Retinal pigment epithelial cell (primary cell): ENCODE measurements around the genes NELFCD, CTSZ and PHACTR3.

GRCh38 chr20:58905207-58905630, 14.0 kb downstream of the GNAS start:
- RRBS = no CpG with 5 or more reads among the region's 7 CpGs

DNA sequence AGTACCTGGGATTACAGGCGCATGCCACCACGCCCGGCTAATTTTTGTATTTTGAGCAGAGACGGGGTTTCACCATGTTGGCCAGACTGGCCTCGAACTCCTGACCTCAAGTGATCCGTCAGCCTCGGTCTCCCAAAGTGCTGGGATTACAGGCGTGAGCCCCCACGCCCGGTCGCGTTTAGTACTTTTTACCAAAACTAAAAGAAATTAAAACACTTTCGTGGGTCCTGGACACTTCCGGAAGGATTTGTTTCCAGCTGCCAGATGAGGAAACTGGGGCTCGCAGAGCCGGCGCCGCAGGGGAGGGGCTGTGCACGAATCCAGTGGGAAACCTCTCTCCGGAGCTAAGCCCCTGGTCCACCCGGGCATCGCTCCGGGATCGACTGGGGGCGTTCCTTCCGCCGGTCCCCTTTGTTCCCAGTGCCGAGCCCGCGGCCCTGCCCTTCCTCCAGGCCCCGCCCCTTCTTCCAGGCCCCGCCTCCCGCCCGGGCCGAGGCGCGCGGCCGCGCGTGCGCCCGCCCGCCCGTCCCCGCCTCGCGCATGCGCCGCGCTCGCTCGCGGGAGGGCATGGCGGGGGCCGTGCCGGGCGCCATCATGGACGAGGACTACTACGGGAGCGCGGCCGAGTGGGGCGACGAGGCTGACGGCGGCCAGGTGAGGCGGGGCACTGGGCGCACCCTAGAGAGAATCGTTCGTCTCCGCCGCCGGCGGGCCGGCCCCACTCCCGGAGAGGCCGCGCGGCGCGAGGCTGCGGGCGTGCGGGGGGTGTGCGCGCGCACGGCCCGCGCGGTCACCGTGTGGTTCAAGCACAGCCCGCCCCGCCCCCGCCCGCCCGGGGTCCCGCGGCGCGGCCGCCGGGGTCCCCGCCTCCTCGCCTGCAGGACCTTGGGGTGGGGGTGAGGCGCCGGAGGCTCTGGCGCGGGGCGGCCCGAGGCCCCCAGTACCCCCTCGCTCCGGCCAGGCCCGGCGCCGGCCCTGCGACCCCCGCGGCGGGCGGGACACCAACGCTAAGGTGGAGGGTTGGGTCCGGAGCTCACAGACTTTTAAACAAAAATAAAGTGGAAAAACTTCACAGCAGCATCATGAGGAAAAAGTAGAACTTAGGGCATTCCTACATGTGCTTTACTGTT, at the start of gene NELFCD:
Gene NELFCD, plus strand, starts transcription at position 541 of the 1,130 bp plus-strand sequence.
- RRBS = 2% methylated on average over 49 of the region's 124 CpGs

DNA sequence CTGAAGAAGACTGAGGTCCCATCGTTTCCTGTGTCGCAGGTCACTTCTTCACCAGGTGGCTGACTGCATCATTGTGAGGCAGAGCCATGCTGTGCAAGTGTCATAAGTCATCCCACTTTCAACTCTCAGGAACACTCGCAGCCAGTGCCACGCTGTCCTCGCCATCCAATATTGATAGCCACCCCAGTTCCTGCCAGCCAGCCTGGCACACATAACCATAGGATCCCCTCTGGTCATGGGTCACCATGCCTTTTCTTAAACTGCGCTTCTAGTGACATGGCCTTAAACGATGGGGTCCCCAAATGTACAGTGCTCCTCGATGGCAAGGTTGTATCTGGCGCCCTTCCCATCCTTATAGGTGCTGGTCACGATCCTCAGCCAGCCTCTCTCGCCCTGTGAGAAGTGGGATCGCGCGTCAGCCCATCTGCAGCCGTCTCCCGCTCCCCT, 11.7 kb downstream of the CTSZ start:
- RRBS = no CpG with 5 or more reads among the region's 16 CpGs

DNA sequence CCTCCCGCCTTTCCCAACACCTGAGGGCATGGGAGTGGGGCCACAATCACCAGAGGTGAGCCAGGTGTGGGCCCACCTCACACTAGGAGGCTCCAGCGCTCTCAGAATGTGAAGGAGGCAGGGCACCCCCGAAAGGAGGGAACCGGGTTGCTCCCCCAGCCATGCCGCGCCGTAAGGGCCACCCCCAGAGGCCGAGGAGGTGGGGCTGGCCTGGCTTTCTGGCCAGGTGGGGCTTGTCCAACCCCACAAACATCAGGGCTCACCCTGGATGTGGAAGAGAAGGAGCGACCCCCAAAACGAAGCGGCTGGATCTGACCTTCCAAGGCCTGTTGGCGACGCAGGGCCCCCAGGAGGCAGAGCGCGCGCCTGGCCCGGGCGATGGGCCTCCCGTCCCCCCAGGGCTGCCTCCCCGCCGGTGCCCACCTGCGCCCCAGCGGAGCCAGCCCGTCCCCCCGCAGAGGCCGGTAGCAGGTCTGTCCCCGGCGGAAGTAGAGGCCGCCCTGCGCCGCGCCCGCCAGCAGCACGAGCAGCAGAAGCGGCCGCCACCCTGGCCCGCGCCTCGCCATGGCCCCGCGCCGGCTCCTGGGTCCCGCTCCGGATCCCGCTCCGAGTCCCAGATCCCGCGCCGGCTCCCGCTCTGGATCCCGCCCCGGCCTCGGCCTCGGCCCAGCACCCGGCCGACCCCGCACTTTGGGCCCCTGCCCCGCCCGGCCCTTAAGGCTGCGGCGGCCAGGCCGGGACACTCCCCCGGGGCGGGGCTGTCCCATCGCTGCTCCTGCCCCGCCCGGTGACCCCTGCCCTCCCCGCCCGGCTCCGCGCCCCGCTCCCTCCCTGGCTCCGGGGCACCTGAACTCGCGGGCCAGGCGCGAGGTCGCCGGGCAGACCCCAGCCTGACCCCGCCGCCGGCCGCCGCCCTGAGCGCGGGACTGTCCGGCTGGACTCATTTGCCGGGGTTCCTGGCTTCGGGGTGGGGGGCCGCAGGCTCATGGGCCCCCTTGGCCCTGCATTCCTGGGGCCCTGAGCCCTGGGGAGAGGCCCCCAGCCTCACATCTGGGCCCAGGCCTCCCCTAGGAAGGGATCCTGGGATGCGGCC, at the start of gene CTSZ:
Gene CTSZ, minus strand, starts transcription at position 692 of the 1,093 bp plus-strand sequence.
- RRBS = 2% methylated on average over 35 of the region's 91 CpGs

DNA sequence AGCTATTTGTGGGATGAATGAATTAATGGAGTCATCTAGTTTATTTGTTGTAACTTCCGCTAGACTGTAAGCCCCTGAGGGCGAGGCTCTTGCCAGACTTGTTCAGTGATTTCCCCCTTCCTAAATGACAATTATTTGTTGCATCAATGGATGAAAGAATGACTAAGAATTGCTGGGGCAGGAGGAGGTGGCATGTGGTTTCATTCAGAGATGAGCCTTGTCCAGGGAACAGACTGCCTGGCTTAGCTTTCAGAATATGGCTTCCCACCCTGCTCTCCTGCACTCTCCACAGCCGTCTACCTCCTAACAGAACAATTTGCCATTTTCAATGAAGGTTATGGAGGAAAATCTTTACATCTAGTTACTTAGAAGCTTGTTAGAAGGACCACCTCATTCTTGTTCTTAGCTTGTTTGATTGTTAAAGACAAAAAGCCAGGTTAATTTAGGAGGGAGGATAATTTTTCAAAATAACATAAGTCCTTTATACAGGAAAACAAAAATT, 1.2 kb upstream of the PRELID3B start:
- RRBS = no CpG with 5 or more reads among the region's 3 CpGs

DNA sequence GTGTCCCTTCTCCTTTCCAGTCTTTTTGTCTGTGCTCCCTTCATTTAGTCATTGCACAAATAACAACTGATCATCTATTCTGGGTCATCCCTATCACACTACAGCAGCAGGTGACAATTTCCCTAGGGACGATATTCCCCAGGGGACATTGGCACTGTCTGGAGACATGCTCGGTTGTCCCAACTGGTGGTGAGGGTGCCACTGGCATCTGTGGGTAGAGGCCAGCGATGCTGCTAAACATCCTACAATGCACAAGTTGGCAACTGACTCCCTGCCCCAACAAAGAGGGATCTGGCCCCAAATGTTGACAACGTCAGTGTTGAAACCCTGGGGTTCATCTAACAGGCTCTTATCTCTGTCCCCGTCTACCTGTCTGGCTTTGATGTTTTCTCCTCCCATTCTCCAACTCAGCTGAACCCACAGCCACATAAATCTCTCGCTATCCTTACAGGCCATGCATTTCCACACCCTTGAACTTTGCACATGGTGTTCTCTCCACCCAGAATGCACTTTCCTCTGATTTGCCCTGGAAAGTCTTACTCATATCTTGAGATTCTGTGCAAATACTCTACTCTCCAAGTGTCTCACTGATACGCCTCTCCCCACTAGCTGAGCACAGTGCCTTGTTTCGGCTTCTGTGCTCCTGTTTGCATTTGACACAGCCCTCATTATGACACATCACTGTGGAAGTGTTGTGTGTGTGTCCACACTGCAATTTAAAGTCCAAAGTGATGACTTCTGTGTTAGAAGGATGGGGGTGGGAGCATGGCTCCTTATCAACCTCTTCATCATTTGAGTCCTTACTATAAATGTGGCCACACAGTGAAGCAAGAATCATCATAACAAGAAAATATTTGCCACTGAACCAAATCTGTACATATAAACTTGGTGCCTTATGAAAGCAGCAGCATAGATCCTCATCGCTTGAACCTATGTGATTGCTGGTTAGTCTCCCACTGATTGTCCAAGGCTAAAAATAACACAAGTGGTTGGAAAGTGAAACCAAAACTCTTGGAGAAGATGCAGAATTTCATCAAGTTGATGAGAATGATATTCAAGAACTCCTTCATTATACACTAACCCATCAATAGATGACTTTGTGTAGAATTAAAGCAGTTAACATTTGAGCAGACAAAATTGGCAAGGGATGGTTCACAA, 5.4 kb upstream of the PRELID3B start:
- RRBS = no CpG with 5 or more reads among the region's 9 CpGs

GRCh38 chr20:59149073-59149320, 14.6 kb upstream of the ZNF831 start:
- RRBS = no CpG with 5 or more reads among the region's 1 CpG

DNA sequence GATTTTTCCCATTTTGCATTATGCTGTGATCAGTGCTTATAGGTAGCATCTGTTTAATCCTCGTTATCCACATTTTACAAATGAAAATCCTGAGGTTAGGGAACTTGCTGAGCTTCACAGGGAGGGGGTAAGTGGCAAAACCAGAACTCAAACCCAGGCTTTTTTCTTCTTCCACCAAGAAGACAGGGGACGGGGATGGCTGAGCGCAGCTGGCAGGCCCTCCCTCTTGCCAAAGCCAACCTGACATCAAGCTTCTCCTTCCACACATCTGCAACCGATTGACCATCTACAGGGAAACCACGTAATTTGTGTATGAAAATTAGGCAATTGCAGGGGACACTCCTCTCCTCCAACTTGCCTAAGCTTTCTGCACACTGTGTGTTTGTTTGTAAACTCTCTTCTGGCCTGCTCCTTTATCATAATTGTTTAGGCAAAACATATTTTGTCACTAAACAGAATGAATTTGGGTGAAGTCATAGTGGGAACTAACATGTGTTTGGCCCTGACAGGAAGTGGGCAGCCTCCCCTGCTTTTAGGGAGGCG, 18.8 kb downstream of the ZNF831 start:
- RRBS = no CpG with 5 or more reads among the region's 6 CpGs

- RRBS = no CpG with 5 or more reads among the region's 10 CpGs
Measured at GRCh38 chr20:59402571-59403111, 102.2 kb downstream of the EDN3 start.

- RRBS = under 1% methylated on average over 13 of the region's 32 CpGs
Measured at GRCh38 chr20:59403716-59404116, 103.3 kb downstream of the EDN3 start.

GRCh38 chr20:59603711-59604576, at the start of gene PHACTR3:
Gene PHACTR3 (plus strand): TSS chr20:59604540.
- RRBS = 5% methylated on average over 12 of the region's 40 CpGs

DNA sequence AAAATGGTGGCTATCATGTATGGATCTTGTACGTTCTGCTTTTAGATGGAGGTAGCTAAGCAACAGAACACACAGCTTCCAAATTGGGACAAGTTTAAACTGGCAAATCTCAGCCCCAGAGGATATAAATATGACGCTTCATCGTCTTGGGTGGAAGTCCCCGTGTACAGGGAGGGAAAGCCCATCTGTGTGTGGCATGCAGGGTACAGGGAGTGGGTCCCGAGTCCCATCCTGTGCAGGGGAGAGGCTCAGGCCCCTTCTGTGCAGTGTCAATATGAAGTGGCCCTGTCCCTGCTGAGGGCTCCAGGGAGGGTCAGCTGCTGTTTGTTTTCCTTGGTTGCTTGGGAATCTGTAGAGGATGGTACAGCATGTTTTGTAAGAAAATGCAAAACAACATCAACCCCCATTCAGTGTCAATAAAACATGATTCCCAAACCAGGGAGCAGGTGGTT, 113.0 kb downstream of the SYCP2 start:
- RRBS = no CpG with 5 or more reads among the region's 5 CpGs

GRCh38 chr20:59938584-59939615, 1.2 kb downstream of the PPP1R3D start:
- RRBS = no CpG with 5 or more reads among the region's 72 CpGs

- RRBS = no CpG with 5 or more reads among the region's 5 CpGs
Measured at GRCh38 chr20:59948763-59949118, 8.6 kb downstream of the FAM217B start.

DNA sequence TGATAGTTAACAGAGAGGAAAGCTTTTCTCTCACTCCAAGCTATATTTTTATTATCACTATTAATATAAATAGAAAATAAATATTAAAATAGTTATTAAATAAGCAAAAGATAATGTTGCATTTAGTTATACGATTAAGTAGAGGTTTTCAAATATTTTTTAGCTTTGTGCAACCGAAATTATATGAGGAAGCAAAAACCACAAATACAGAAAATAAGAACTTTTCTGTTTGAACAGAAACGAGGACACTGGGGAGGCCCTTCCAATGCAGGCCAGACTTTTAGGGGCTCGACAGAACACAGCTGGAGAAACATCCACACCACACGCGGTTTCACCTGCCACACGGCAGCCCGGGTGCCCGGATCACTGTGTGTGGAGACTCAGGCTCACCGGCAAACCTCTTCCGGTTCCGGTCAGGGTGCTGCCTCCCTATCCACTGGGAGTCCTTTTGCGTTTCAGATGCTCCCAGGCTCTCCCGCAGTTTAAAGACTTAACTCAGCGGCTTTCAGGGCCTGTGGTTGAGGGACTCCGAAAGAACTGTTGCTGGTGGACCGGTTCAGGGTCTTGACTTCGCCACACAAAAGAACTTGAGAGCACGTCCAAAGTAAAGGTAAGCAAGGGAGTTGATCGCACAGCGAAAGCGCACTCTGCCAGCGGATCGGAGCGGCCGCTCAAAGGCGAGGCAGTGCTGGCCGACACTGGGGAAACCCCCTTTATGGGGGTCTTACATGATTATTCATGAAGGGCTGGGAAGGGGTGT, 180.0 kb downstream of the CDH26 start:
- RRBS = no CpG with 5 or more reads among the region's 28 CpGs

GRCh38 chr20:60455288-60455767, 497.1 kb downstream of the CDH26 start:
- RRBS = no CpG with 5 or more reads among the region's 9 CpGs

GRCh38 chr20:60727472-60727872, 524.6 kb upstream of the CDH4 start:
- RRBS = no CpG with 5 or more reads among the region's 1 CpG

GRCh38 chr20:62011660-62012022, 54.0 kb downstream of the TAF4 start:
- RRBS = no CpG with 5 or more reads among the region's 8 CpGs

DNA sequence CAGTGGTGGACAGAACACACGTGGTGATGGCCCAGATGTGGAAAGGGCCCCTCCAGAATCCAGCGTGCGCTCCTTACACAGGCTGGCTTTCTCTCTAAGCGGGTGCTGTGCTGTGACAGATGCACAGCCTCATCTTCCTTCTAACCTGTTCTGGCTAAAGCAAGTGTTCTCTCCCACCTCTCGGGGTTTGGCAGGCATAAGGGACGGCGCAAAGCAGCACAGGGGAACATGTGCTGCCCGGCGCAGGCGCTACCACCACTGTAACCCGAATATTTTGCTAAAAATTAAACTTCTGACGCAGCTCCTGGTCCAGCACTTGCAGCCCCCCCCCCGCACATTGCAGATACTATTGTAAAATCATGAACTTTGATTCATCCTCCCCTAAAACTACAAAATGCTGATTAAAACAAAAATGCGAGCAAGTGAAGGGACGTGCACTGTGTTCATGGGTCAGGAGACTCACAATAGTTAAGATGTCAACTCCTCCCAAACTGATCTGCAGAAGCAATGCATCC, 43.1 kb downstream of the TAF4 start:
- RRBS = no CpG with 5 or more reads among the region's 15 CpGs

- RRBS = 98% methylated on average over 5 of the region's 17 CpGs
Measured at GRCh38 chr20:62031754-62032315, 33.8 kb downstream of the TAF4 start.